ENCODE measurements around a stretch of chr2.

DNA sequence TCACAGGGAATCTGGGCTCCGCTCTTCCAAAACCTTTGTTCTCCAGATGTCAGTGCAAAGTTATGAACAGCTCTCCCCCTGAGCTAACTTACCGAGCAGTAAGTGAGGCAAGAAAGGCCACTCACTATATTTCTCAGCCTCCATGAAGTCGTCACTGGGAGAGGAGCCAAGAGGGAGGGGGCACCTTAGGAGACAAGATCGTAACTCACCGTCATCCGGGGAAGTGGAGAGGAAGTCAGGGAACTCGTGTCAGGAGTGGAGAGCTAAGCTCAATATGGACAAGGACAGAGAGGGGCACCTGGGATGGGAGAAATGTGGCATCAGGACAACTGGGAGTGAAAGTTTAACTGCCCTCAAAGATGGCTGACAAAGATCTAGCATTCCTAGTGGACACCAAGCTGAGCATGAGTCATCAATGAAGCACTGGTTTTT lies 37.1 kb downstream of the BCL11A start:
- RRBS, result no CpG with 5 or more reads among the region's 7 CpGs

DNA sequence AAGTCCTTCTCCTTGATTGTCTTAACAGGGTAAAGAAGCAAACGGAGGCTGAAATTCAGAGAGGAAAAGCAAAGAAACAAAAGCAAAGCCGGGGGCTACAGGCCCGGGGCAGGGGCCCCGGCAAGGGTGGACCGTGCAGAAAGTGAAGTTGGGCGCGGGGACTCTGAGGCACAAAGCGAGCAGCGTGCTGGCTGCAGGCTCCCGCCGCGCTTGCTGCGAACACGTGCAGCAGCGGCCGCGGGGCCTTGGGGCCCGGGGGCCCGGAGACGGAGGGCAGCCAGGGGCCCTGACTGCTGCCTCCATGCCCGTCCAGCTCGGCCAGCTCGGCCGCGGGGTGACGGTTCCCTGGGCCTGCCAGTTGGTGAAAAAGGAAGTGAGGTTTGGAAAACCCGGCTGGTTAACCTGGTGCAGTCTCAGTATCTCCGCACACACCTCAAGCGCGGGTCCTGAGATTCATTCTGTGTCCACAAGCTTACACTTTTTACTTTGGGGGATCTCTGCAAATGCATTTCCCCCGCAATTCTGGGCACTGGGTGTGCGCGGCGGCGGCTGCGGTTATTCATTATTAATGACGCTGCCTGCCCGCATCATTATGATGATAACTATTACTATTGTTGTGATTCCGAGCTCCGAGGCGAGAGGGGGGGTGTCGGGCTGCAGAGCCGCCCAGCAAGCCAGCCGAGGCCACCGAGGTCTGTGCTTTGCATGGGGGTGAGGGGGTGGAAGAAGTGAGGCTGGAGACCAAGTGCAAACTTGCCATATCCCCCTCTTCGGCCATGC lies 3.9 kb downstream of the BCL11A start:
- RRBS, result no CpG with 5 or more reads among the region's 46 CpGs

DNA sequence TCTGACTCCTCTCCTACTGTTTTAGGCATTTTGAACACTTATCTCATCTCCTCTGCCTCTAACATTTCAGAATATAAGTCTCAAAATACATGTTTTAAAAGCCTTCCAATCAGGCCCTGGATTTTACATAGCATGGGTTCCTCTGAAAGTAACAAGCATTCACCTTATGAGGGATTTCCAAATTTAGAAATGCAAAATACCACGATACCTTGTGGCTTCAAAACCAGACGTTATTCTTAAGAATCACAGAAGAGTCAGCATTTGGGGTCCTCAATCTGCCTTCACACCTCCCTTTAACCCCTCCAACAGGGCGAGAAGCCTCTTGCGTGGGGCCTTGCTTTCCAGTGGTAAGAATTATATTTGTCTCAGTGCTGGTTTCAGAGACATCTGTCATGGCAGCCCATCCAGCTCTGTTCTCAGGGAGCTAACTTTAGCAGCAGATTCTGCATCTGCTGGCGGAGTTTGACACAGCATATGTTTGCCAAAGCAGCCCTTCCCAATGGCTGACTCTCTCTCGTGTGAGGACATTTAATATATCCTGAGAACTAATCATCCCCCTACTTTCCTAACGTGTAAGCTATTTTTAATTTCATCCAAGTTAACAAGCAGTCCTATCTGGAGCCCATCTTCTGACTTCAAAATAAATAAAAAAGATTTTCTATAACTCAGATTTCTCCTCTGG lies 91.4 kb upstream of the BCL11A start:
- RRBS, result no CpG with 5 or more reads among the region's 7 CpGs

DNA sequence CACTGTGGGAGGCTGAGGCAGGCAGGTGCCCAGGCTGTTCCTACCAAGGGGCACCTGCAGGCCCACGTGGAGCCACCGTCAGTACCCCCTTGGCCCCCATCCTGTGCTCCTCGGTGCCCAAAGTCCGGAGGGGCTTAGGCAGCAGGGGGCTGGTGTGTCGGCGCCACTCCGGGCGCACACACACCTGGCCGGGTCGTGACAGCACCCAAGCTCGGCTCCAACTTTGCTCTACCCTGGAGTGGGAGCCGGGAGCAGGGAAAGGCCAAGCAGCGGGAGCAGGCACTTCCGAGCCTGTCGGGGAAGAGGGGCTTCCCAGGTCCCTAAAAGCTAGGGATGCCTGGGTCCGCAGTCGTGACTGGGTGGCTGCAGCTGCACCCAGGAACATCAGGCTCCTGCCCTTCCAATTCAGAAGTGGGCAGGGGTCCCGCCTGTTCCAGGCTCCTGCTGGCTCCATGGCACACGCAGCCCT lies 48.4 kb downstream of the PAPOLG start:
- RRBS, result 97% methylated on average over 6 of the region's 19 CpGs

DNA sequence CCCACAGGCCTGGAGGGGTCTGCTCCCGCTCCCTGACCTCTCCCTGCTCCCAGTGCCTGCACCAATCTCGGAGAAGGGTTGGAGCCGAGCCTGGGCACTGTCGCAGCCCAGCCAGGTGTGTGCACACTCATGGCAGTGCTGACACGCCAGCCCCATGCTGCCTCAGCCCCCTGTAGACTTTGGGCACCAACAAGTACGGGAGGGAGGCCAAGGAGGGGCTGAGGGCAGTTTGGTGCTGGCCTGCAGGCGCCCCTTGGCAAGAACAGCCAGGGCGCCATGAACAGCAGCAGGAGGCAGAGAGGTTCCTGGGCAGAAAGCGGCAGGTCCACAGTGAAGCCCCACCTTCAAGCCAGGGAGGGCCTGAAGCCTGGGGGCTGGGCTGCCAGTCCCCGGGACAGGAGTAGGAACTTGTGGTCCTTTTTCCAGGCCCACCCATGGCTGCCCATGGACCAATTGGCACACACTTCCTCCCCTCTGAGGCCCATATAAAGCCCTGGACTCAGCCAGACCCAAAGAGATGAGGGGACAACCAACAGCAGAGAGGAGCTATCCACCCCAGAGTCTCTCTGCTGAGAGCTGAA lies 44.1 kb upstream of the PEX13 start:
- RRBS, result no CpG with 5 or more reads among the region's 10 CpGs

GRCh38 chr2:61185425-61186702 lies 23.9 kb downstream of the C2orf74 start:
- RRBS, result no CpG with 5 or more reads among the region's 5 CpGs

DNA sequence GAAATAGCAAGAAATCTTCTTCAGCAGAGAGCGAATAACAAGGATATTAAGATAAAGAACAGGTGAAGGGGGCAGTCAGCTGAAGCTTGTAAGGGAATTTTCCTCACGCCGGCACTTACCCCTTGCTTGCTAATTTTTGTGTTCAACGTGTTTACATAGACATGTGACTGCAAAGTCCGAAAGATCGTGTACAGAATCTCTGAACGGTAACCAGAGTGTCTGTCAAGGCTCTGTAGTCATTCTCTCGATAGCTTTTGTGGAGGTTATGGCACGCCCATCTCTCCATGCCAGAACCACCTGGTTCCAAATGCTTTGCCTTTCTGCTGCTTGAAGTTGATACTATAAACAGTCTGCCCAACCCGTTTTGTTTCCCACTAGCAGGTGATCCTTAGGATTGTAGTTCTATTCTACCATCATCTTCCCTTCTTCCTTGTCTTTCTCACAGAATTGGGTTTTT lies 1.0 kb upstream of the USP34 start:
- RRBS, result no CpG with 5 or more reads among the region's 10 CpGs

GRCh38 chr2:61526253-61526789 lies 11.8 kb downstream of the XPO1 start:
- RRBS, result no CpG with 5 or more reads among the region's 3 CpGs

- RRBS, result 1% methylated on average over 9 of the region's 49 CpGs
Observed at GRCh38 chr2:61537261-61537672, 889 bp downstream of the XPO1 start.

DNA sequence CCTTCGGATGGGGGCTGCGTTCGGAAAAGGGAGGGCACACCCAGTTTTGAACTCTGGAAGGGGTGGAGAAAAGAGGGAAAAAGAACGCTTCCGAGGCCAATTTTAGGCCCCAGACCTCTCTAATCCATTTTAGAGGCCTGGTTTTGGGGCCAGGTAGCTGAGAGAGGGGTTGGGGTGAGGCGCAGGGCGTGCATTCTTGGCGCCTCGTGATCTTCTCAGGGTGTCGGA lies 692 bp upstream of the XPO1 start:
- RRBS, result no CpG with 5 or more reads among the region's 10 CpGs

- RRBS, result no CpG with 5 or more reads among the region's 2 CpGs
Observed at GRCh38 chr2:61706607-61706845, 147.3 kb downstream of the FAM161A start.

- RRBS, result no CpG with 5 or more reads among the region's 7 CpGs
Observed at GRCh38 chr2:61718705-61719404, 135.0 kb downstream of the FAM161A start.

DNA sequence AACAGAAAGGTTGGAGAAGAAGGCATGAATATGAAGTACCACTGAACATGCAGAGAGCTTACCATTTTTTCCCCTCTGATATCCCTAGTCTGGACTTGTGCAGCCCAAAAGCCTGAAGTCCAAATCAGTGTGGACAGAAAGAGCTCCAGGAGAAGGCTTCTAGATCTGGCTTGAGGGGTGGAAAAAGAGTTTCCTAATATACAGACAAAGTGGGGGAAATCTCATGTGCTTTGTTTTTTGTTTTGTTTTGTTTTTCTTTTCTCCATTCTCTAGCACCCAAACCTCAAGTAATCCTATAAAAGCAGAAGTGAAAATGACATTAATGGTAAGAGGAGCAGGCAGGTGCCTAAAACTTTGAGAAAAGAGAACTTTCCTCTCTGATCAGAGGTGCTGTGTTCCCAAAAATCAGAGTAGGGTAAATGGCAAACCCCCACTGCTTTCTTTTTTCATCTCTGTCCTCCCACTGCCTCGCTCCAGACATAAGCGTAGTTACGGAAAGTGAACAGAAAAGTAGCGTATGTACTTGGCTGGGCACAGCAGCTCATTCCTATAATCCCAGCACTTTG lies 77.9 kb downstream of the FAM161A start:
- RRBS, result no CpG with 5 or more reads among the region's 4 CpGs

DNA sequence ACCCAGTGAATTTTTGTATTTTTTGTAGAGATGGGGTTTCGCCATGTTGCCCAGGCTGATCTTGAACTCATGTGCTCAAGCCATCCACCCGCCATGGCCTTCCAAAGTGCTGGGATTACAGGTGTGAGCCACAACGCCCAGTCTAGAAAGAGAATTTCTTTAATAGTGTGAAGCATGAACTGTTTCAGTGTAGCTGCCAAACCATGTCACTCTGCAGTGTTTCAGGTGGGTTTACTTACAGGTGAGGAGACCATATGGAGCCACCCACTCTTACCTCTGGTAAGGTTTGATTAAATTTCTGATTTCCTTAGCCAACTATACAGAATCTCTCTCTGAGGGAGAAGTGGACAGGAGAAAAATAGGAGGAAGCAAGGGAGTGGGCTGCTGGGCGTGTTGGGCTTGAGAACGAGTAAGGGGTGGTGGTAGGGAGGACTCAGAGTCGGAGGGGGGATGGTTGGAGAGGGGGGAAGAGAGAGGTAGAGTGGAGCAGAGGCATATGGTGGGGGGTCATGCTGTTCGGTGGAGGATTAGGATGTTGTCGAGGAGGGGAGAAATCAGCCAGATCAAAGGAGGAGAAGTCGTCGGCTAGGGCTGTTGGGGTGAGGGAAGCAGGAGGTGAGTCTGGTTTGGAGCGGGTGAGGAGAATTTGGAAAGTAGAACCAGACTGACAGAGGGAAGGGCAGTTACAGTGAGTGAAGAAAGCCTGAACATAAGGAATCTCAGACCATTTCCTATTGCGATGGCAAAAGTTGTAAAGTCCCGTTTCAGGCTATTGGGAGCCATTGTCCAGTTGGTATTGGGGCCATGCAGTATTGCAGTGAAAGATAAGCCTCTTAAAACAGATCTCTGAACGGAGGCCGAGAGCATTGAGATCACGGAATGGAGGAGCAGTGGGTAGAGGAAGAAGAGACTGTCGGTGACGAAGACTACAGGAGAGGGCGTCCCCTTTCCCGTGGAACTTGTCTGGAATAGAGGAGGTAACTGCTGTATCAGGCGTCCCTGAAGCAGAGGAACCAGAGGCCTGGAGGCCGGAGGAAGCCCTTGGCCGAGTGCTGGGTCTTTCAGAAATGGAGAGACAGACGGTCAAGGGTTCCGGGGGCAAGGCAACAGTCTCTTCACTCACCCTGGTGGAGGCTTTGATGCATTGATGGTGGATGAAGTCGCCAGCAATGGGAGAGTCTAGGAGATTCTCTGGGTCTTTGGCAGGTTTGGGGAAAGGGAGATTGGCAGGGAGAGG lies 18.9 kb downstream of the COMMD1 start:
- RRBS, result no CpG with 5 or more reads among the region's 26 CpGs

DNA sequence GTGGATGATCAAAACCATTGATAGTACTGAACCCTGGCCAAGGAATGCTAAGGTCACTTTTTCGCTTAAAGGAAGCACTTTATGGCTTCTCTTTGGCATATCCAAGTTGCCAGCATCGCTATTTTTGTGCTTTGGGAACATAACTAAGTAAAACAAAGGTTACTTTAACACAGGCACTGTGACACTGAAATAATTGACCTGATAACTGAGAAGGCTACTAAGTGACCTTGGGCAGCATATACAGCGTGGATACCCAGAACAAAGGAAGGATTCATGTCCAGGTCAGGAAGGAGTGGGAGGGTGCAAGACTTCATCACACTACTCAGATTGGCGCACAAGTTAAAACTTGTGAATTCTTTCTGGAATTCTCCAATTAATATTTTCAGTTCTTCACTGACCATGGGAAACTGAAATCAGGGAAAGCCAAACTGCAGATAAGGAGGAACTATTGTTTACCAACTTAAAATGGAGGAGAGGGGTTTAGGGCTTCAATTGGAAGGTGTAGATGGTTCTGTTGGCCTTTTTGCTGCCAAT lies 45.1 kb downstream of the COMMD1 start:
- RRBS, result no CpG with 5 or more reads among the region's 4 CpGs

DNA sequence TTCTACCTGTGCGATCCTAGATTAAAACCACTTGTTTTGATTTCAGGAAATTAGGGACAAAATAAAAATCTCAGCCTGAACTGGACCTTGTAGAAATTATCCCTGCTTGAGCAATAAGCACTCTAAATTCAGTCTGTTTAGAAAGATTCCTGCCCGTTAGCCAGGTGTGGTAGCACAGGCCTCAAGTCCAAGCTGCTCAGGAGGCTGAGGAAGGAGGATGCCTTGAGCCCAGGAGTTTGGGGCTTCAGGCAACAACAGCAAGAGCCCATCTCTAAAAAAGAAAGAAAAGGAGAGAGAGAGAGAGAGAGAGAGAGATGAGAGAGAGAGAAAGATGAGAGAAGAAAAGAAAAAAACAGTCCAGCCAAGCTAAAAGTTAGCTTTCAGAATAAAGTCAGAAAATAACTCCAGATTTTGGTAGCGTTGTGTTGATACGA lies 57.1 kb upstream of the B3GNT2 start:
- RRBS, result no CpG with 5 or more reads among the region's 4 CpGs

GRCh38 chr2:62225939-62226532 lies 30.1 kb downstream of the B3GNT2 start:
- RRBS, result no CpG with 5 or more reads among the region's 3 CpGs

DNA sequence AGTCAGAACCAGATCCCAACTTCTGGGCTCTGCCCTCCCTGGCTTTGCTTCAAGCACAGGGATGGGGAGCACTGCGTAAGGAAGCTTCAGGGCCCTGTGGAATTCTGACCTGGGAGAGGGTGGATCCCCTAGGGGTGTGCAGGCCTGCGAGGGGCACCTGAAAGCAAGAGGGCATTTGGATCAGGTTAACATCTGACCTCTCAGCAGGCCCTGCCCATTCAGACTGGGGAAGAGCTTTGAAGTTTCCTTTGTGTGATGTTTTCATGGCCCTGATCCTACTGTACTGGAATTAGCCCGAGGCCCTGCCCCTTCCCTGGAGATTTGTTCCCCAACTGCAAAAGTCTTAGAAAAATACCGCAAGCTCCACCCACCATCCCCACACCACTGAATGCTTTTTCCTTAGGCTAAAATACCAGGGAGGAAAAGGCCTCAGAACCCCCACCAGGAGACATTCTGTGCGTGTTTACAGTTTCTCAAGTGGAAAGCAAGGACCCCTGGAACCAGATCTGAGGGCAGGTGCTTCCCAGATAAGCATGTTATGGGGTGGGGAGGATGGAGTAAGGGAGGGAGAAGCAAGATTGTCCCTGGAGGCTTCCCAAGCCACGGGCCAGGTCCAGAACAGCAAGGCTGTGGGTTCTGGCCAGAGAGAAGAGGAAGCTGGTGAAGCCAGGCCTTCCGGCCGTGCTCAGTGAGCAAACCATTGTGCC lies 94.5 kb downstream of the TMEM17 start:
- RRBS, result no CpG with 5 or more reads among the region's 8 CpGs

GRCh38 chr2:62443495-62443977 lies 62.5 kb downstream of the TMEM17 start:
- RRBS, result no CpG with 5 or more reads among the region's 3 CpGs

DNA sequence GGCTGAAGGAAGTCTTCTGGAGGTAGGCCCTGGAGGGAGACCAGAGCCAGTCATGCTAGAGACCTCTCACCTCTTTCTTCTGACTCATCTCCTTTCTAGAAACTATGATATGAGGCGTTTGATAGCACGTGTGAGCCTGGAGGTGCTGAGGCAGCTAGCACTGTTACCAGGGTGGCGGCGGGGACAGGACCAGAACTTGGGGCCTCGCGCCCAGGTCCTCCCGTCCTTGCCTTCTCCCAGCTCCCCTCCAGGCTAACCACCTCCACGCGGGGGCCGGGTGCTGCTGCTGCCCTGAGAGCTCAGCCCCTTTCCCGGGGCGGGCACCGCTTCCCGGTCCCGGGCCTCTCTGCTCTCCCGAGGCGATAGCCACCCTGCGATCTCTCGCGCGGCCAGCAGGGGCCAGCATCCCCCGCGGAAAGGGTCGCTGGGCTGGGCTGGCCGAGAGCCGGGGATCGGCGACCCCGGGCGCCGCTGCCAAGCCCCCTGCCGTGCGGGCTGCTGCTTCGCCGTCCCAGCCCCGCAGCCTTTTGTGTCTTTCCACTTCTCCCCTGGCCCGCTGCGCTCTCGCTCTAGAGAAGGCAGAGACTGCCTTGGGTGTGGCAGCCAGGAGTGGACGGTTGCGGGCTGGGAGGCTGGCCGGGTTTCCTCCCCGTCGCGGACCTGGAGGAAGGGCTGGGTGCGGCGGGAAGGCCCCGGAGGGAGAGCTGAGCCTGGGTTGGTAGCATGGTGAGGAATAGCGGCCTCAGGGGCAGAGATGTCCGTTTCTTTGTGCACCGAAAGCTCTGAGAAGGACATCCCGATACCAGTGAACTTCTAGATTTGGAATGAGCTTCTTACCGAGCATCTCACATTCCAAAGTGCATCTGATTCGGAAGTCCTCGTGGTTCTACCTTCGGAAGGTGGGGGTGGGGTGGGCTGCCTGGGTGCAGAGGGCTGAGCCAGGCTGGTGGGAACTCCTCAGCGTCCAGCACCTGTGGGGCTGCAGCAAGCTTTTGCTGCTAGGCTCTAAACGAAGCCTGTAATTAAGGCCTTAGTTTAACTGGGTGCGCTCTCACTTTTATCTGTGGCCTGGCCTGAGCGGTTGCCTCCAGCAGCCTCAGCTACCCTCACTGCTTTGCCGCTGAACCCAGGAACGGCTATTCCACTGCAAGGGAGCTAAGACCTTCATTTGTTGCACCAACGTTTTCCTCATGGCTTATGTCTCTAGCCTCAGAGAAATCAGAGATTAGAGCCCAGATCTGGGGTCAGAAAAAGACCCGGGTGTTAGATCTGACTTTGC lies 48.8 kb downstream of the TMEM17 start:
- RRBS, result 1% methylated on average over 8 of the region's 64 CpGs